Melanocyte of skin (primary cell): ENCODE measurements around the genes TPRX2, BSPH1 and SYNGR4.

DNA sequence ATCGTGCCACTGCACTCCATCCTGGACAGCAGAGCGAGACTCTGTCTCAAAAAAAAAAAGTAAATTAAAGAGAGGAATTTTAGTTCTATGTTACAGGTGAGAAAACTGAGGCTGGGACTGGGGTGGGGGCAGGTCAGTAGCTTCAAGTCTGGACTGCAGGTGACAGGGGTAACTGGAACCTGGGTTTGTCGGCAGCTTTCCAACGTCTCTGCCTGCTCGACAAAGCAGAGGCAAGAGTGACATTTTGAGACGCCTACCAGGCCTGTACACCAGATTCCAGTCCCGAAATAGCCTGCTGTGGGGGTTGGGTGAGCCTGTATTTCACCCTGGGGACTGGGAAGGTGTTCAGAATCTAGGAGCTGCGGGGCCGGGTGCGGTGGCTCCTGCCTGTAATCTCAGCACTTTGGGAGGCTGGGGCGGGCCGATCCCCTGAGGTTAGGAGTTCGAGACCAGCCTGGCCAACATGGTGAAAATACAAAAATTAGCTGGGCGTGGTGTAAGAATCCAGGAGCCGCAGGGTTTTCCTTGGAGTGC is 1.3 kb downstream of the SELENOW start:
- CAGE, long polyA plus RNA, 2 experiments: no peak in any of the 2 experiments

DNA sequence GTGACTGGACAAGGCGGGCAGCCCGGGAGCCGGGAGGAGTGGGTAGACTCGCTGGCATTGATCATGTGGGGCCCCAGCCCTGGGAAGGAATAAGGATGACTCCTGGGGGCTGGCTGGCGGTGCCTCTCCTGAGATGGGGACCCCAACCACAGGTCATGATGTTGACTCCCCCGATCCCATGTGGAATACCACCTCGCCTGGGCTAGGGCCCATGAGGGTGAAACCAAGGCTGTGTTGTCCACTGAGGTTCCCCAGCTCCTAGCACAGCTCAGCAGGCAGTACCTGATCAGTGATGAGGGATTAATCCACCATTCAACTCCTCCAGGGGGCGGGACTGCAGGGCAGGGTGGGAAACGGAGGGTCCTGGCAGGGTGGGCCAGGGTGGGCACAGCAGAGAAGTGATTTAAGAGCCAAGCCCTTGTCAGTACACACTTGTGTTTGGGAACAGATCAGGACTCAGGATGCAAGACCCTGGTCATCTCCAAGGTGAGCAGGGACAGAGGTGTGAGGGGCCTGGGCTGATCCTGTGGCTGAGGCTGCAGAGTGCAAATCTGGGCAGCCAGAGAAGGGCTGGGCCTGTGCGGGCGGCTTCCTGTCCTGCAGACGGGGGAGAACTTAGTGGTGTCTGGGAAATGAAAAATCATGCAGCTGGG is at the start of gene TPRX2:
Gene TPRX2 (plus strand): TSS at position 450 of the 653 bp plus-strand sequence.
- CAGE, long polyA plus RNA, 2 experiments: no peak in any of the 2 experiments

DNA sequence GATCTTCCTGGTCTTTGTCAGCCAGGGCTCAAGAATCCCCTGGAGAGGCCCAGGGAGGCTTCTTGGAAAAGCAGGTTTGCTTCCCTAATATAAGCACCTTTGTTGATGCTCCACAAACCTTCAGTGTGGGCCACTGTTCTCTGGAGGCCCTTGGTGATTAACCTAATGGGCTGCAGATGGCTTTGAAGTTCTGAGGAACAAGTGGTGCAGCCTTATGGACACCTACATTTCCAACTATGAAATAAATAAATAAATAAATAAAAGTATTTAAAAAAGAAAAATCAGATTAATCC is at the start of gene BSPH1:
Gene BSPH1 (minus strand): TSS at position 61 of the 293 bp plus-strand sequence.
- CAGE, long polyA plus RNA, 2 experiments: no peak in any of the 2 experiments

GRCh38 chr19:48249265-48250228 is 6.2 kb downstream of the CARD8 start:
- CAGE, long polyA plus RNA, 2 experiments: no peak in any of the 2 experiments

- CAGE, long polyA plus RNA, 2 experiments: no peak in any of the 2 experiments
Observed at GRCh38 chr19:48258195-48258685, 2.5 kb upstream of the CARD8 start.

- CAGE, long polyA plus RNA, 2 experiments: no peak in any of the 2 experiments
Observed at GRCh38 chr19:48363760-48364714, at the start of gene SYNGR4. Gene SYNGR4, plus strand, starts transcription at chr19:48364367.

- CAGE, long polyA plus RNA, 2 experiments: no peak in any of the 2 experiments
Observed at GRCh38 chr19:48368846-48369446, 4.8 kb downstream of the SYNGR4 start.

- CAGE, long polyA plus RNA, 2 experiments: no peak in any of the 2 experiments
Observed at GRCh38 chr19:48412754-48412953, 19.2 kb downstream of the GRIN2D start.

GRCh38 chr19:48415293-48415621 is 21.8 kb downstream of the GRIN2D start:
- CAGE, long polyA plus RNA, 2 experiments: no peak in any of the 2 experiments

- CAGE, long polyA plus RNA, 2 experiments: no peak in any of the 2 experiments
Observed at GRCh38 chr19:48419084-48419671, 25.7 kb downstream of the GRIN2D start.

- CAGE, long polyA plus RNA, 2 experiments: no peak in any of the 2 experiments
Observed at GRCh38 chr19:48424599-48425285, 21.0 kb upstream of the GRWD1 start.

GRCh38 chr19:48444635-48445599 is 866 bp upstream of the GRWD1 start:
- CAGE, long polyA plus RNA, 2 experiments: no peak in any of the 2 experiments

DNA sequence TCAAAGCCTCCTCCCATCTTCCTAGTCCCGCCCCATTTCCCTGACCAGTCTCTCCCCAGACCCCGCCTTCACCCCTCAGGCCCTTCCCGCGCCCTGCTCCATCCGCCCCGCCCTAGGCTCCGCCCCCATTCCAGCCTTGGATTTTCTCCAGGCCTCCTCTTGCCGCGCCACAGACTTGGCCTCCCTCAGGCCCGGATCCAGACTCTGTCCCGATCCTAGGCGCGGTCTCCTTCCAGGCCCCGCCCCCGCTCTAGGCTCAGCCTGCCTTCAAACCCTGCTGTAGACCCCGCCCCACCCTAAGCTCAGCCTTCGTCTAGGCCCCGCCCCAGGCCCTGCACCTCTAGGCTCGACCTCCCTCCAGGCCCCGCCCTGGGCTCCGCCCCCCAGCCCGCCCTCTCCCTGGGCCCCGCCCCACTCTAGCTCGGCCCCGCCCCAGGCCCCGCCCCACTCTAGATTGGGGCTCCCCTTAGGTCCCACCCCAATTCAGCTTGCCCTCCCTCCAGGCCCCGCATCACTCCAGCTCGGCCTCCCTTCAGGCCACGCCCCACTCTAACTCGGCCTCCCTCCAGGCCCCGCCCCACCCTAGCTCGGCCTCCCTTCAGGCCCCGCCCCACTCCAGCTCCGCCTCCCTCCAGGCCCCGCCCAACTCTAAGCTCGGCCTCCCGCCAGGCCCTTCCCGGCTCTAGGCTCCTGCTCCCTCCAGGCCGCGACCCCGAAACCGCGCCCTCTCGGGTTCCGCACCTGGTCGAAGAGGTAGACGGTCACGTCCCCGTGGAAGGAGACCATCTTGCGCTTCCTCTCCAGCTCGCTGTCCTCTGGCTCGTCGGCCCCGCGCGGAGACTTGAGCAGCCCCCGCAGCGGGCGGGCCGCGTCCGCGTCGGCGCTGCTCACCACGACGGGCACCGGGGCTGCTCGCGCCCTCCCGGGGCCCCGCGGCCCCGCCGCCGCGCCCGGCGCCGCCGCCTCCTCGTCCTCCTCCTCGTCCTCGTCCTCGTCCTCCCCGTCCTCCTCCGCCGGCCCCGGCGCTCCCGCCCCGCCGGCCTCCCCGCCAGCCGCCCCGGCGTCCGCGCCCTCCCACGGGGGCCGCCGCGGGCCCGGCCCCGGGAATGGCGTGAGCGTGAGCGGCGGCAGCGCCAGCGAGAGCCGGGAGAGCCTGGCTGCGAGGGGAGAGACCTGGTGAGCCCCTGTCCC is 18.3 kb downstream of the LMTK3 start:
- CAGE, long polyA plus RNA, 2 experiments: no peak in any of the 2 experiments

DNA sequence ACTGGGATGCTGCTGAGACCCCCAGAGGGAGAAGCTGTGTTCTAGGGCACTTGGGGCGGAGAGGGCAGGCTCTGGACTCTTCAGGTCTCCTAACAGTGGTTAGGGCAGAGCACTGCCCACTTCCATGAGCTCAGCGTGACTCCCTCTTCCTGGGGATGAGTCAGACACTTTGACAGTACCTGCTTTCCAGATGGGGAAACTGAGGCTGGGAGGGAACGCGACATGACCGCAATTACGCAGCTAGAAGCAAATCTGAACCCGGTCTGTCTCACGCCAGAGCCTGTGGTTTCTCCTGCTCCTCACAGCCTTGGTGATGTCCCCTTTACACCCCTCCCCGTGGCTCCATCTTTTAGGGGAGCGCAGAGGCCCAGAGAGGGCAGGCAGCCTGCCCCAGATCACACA is 783 bp downstream of the SULT2B1 start:
- CAGE, long polyA plus RNA, 2 experiments: no peak in any of the 2 experiments

- CAGE, long polyA plus RNA, 2 experiments: no peak in any of the 2 experiments
Observed at GRCh38 chr19:48612897-48613504, 1.9 kb downstream of the FAM83E start.

- CAGE, long polyA plus RNA, 2 experiments: no peak in any of the 2 experiments
Observed at GRCh38 chr19:48676739-48677364, 4.0 kb upstream of the NTN5 start.

DNA sequence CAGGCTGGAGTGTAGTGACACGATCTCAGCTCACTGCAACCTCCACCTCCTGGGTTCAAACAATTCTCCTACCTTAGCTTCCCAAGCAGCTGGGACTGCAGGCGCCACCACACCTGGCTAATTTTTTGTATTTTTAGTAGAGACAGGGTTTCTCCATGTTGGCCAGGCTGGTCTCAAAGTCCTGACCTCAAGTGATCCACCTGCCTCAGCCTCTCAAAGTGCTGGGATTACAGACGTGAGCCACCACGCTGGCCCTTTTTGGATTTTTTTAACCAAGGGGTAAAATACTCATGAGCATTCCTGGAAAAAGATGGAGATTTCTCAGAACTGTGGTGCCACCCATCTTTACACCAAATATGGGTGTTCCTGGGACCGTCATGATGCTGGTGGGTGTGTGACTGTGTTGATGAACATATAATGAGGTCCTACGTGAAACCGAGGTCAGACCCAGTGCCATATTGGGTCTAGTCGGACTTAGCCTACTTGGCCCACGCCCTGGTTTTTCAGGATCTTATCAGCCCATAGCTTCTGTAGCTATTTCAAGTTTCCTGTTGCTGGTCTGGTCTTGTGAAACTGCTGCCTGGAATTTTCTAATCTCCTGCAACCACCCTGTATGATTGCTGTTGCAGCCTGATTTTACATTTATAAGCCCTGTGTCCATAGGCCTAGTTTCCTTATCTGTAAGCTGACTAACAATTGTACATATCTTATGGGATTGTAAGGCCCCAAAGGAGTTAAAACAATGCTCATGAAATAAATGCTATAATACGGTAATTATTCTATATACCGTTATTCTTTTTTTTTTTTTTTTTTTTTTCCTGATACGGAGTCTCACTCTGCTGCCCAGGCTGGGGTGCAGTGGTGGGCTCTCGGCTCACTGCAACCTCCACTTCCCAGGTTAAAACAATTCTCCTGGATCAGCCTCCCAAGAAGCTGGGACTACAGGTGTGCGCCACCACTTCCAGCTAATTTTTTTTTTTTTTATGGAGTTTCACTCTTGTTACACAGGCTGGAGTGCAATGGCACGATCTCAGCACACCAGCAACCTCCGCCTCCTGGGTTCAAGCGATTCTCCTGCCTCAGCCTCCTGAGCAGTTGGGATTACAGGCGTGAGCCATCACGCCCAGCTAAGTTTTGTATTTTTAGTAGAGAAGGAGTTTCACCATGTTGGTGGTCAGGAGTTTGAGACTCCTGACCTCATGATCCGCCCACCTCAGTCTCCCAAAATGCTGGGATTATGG is 6.5 kb downstream of the PPP1R15A start:
- CAGE, long polyA plus RNA, 2 experiments: no peak in any of the 2 experiments

DNA sequence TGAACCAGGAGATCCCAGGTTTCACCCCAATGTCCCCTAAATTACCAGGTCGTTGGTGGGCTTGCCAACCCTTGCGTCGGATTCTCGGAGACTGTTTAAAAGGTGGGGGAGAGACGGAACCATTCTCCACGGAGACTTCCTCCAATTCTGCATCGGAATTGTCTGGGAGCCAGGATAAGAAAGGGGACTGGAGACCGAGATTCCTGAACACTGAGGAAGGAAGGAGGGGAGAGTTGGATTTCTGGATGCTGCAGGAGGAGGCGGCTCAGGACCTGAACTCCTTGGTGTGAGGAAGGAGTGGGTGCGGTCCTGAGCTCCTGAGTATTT is 3.6 kb downstream of the TULP2 start:
- CAGE, long polyA plus RNA, 2 experiments: no peak in any of the 2 experiments

DNA sequence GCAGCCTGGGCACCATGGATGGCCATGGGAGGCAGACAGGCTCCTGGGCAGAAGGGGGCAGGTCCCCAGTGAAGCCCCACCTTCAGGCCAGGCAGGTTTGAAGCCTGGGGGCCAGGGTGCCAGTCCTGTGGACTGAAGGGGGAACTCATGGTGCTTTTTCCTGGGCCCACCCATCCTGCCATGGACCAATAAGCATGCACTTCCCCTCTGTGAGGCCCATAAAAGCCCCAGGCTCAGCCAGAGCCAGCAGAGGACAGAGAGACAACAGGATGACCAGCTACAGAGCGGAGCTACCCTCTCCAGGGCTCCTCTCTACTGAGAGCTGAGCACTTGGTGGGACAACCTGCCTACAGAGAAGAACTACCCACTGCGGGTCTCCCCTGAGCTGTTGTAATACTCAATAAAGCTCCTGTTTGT is 7.6 kb upstream of the BAX start:
- CAGE, long polyA plus RNA, 2 experiments: no peak in any of the 2 experiments

DNA sequence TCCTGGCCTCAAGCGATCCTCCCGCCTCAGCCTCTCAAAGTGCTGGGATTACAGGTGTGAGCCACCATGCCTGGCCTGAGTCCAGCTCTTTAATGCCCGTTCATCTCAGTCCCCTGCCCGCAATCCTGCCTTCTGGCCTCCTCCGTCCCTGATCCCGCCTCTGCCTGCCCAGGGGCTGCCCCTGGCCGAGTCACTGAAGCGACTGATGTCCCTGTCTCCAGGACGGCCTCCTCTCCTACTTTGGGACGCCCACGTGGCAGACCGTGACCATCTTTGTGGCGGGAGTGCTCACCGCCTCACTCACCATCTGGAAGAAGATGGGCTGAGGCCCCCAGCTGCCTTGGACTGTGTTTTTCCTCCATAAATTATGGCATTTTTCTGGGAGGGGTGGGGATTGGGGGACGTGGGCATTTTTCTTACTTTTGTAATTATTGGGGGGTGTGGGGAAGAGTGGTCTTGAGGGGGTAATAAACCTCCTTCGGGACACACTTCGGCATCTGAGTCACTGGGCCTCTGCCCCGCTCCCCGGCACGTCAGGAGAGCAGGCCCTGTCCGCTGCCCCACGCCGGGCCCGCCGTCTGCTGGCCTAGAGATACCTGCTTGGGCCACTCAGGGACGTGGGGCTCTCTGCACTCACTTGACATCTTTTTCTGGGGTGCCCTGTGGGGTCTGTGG is 3.7 kb upstream of the FTL start:
- CAGE, long polyA plus RNA, 2 experiments: no peak in any of the 2 experiments